ENCODE data around the genes PARD6B and NFATC2.

DNA sequence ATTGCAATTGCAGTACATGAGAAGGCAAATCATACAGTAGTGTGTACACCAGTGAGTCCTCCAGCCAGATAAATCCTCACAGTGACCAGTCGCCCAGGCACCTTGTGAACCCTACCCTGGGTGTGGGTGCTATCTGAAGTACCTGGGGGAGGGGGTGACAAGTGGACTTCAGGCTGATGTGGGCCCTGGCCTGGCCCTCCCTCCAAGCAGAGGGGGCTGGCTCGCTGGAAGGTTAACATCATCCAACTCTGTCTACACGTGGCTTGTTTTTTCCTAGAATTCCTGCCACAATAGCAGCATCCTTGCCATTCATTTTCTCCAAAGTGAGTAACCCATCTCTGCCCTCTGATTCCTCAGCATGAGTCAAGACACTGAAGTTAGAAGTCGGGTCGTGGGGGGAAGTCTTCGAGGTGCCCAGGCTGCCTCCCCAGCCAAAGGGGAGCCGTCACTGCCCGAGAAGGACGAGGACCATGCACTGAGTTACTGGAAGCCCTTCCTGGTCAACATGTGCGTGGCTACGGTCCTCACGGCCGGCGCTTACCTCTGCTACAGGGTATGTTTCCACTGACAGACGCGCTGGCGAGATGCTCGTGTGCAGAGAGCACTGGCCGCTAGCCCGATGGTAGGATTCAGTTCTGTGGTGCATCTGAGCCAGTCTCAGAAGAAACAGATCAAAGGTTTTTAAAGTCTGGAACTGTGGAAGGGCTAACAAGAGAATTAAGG, 70.9 kb downstream of the PTPN1 start:
- RRBS, result no CpG with 5 or more reads among the region's 20 CpGs

- RRBS, result no CpG with 5 or more reads among the region's 10 CpGs
Measured at GRCh38 chr20:50625964-50626281, 65.4 kb downstream of the RIPOR3 start.

DNA sequence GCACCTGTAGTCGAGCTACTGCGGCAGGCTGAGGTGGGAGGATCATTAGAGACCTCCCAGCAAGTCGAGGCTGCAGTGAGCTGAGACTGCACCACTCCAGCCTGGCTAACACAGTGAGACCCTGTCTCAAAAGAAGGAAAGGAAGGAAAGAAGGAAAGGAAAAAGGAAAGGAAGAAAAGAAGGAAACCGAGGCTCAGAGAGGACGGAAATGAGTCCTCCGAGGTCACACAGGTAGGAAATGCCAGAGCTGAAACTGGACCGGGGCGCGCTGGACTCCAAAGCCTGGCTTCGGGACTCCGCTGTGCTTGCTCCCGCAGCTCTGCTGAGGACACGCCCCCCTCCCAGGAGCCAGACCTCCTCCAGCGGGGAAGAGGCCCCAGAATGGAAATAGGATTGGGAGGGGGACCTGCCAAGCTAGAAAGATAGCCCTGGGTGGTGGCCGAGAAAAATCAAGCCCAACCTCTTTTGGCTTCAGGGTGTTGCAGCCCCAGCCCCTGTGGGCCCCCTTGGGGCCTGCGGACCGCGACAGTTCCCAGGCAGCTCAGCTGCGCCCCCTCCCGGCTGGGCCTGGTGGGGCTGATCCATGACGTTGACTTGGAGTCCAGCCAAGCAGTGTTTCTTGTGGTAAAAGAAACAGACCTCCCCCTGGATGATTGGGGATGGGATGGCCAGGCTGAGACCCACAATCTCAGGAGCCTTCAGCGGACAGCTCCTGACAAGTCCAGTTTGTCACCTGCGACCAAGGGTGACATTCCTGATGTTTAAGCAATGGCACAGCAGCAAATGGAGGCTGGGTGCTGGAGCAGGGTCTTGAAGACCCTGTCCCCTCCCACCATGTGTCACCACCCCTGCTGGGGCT, 55.6 kb downstream of the RIPOR3 start:
- RRBS, result no CpG with 5 or more reads among the region's 23 CpGs

GRCh38 chr20:50662940-50663591, 28.3 kb downstream of the RIPOR3 start:
- RRBS, result no CpG with 5 or more reads among the region's 12 CpGs

DNA sequence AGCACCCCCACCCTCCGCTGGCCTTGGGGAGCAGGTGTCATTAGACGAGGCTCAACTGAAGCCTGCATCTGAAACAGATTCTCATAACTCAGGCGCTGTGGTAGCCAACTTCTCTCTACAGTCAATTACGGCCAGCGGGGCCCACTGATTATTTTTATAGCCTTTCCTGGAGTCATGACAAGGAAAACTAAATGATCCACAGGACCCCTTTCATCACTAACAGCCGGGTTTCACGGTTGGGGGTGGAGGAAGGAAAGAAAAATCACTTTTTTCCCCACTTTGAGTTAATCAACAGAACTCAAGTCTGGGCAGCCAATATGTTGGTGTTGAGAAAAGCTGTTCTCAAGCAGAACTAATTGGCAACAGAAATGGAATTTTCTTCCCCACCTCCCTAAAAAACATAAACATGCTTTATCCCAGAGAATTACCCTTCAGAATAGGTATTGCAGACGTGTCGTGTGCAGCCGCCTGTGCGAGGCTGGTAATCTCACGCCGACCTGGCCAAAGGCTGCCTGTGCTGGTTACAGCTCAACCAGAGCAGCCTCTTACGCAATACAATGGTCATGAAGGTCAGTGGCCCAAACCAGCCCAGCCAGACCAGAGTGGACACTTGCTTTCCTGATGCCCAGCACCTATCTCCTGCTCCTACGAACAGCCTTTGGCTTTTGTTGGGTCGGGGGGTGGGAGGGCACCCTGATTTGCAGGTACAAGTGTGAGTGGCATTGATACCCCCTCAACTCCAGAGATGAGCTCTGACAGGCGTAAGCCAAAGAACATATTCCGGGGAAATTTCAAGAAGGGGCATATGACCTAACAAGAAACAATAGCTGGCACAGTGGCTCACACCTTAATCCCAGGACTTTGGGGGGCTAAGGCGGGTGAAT, 11.0 kb downstream of the RIPOR3 start:
- RRBS, result no CpG with 5 or more reads among the region's 19 CpGs

DNA sequence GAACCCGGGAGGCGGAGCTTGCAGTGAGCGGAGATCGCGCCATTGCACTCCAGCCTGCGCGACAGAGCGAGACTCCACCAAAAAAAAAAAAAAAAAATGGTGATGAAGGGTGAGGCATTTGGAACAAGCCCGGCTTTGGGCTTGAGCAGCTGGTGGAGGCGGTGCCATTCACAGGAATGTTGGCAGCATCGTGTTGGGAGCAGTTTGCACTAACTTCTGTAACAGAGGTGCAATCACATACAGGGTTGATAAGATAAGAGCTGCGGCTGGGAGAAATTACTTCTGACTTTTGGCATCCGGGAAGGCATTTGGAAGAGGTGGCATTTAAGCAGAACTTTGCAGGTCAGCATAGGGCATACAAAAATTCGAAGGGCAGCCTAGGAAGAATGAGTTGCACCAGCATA, 16.2 kb upstream of the RIPOR3 start:
- RRBS, result no CpG with 5 or more reads among the region's 14 CpGs

- RRBS, result 6% methylated on average over 5 of the region's 17 CpGs
Measured at GRCh38 chr20:50730106-50730827, 1.1 kb upstream of the PARD6B start.

- RRBS, result 2% methylated on average over 43 of the region's 113 CpGs
Measured at GRCh38 chr20:50731239-50732210, at the start of gene PARD6B. PARD6B (plus strand) TSS chr20:50731580.

GRCh38 chr20:50804802-50805127, 9.9 kb downstream of the BCAS4 start:
- RRBS, result no CpG with 5 or more reads among the region's 6 CpGs

DNA sequence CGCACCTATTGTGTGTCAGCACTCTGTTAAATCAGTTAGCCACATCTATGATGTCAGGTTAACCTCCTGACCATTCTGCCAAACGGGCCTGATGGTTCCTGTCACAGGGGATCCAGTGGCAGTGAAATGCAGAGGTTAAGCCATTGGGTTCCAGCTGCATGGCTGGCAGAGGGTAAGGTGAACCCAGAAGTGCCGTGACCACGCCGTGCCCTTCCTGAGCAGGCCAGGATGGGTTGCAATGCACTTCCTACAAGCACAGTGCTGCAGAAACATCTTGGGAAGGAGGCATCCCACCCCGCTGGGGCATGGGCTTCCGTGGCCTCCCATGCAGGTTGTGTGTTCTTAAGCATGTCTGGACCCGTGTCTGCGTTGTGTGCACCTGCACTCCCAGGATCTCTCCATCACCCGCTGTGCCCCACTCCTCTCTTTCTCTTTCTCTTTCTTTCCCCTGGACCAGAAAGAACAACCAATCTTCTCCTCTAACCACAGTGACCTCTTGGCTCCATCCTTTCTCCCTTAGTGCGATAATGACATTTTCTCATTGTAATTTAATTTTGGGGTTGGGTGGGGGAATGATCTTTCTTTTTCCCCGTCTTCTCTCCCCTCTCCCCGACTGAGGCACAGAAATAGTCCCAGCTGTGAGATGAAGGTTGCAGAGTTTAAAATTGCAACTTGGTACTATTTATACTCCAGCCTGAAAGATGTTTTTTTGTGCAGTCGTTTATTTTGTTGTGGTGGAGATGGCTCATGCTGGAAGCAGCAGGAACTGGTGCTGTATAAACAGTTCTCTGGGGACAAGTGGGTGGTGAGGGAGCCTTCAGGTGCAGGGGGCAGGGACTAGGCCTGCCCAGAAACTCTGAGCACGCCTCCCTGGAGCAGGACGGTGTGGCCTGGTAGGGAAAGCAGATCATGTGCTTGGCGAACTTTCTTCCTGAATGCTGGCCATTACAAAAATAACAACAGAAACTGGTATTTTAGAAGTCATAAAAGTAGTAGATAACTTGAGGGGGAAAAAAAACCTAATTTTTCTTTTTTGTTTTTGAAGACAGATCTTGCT, 20.5 kb downstream of the BCAS4 start:
- RRBS, result no CpG with 5 or more reads among the region's 17 CpGs

- RRBS, result no CpG with 5 or more reads among the region's 4 CpGs
Measured at GRCh38 chr20:50823919-50824547, 29.2 kb downstream of the BCAS4 start.

- RRBS, result no CpG with 5 or more reads among the region's 10 CpGs
Measured at GRCh38 chr20:50855928-50856304, 61.1 kb downstream of the BCAS4 start.

GRCh38 chr20:51096509-51097218, 73.8 kb upstream of the KCNG1 start:
- RRBS, result no CpG with 5 or more reads among the region's 13 CpGs

DNA sequence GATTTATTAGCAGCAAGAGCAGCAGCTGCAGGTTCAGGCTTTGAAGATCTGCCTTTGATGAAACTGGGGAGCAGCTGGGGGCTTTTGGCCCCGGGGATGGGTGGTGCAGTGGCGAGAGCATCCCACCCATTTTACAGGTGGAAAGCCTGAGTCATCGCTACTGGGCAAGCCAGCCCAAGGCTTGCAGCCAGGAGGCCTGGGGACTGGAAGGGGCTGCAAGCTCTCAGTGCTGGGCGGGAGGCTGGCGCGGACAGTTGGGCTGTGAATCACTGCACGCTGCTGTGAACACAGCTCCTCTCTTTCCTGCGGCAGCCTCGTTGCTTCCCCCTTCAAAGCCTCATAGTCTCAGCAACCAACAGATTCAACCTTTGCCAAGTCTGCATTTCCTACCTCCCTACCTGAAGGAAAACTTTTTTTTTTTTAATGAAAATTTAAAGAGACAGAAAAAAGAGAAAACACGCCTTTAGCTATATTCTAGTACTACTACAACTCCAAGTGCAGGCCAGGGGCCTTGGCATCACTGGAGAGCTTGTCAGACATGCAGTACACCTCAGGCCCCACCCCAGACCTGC, 85.3 kb downstream of the NFATC2 start:
- RRBS, result no CpG with 5 or more reads among the region's 10 CpGs

DNA sequence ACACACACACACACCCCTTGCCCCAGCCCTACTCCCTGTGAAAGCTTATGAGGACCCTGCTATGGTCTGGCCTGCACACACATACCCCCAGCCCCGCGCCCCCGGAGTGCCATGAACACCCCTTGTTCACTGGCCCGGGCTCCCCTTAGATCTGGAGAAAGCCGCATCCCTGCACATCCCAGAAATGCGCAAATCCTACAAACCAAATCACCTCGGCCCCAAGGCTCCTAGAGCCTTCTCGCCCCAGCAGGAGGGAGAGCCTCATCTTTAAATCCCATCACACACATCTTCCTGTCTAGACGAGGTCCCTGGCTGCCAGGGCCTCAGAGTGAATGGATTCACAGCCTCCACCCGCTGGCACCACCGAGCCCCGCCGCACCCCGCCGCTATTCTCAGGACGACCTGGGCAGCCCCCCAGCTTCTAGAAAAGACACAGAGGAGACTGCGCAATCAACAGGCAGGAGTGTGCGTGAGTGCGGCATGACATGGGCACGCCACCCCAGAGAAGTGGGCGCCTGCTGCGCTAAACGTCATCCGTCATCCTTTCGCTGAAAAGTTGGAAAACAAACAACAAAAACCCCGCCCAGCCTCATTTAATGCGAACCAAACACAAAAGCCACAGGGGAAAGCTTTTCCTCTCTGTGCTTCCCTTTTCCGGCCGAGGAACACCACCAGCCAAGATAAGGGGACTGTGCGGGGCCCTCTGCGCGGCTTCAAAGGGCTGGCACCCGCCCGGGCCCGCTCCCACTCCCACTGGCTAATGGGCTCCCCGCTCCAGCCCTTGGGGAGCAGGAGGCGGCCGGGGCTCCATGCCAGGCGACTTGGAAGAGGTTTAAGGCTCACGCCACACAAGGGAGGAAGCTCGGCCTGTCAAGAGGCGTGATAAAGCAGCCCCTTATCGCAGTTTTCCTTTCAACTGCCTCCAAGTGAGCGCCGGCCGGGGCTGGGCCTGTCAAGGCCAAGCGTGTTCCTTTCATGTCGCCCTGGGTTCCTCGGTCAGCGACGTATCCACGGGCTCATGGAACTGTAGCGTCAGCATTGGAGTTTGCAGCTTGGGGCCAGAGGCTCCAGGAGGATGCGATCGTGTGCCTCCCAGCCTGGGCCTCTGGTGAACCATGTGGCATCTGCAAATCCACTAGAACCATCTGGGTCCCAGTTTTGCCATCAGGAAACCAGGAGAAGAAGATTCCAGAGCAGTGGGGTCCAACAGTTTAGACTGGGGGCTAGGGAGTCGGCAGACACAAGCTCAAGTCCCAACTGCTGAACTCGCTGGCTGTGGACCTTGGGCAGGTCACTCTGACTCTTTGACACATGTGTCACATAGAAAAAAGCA, 50.1 kb downstream of the NFATC2 start:
- RRBS, result 11% methylated on average over 10 of the region's 57 CpGs

- RRBS, result no CpG with 5 or more reads among the region's 4 CpGs
Measured at GRCh38 chr20:51500198-51500737, 42.3 kb downstream of the NFATC2 start.

GRCh38 chr20:51522951-51523907, 19.3 kb downstream of the NFATC2 start:
- RRBS, result 98% methylated on average over 14 of the region's 67 CpGs

GRCh38 chr20:51541928-51543012, at the start of gene NFATC2:
NFATC2 (minus strand) TSS chr20:51542719.
- RRBS, result 17% methylated on average over 35 of the region's 86 CpGs

GRCh38 chr20:51560515-51561114, 18.1 kb upstream of the NFATC2 start:
- RRBS, result no CpG with 5 or more reads among the region's 10 CpGs

- RRBS, result 1% methylated on average over 4 of the region's 12 CpGs
Measured at GRCh38 chr20:51562112-51562381, 19.5 kb upstream of the NFATC2 start.